Osteocyte (in vitro differentiated cells): ENCODE data around the genes ZRANB2, LHX8, ST6GALNAC3, PIGK and GIPC2.

GRCh38 chr1:67618510-67619199, 66.3 kb upstream of the GADD45A start:
- PRO-cap = no peak

DNA sequence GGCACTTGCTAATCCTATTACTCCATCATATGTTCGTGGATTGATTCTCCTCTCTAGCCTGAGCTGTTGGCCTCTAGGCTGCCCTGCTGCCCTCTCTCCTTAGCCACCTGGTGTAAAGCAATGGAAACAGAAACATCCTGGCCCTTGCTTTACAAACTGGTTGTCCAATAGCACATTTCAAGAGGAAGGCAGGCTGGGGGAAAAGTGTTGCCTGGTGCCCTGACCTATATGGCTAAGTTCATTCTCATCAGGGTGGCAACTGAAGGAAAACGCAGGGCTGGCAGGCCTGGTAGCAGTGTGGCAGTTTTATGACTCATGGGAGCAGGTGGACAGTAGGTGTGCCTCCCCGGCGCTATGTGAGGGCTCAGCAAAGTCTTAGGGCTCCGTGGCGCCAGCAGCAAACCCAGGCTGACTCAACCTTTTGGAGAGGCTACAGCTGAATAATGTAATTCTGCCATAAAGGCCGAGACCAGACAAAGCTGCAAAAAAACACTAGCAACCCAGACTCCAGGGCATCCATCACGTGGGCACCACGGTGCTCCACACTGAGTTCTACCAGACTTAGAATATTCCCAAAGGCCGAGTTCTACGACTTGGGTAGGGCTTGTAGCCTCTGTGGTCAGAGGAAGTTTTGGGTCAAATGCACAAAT, 23.6 kb downstream of the GADD45A start:
- PRO-cap = no peak

- PRO-cap = bidirectional peak, plus-strand start at chr1:68141233, minus-strand start at chr1:68141175
Observed at GRCh38 chr1:68140819-68142154, 90.9 kb upstream of the DIRAS3 start.

- PRO-cap = no peak
Observed at GRCh38 chr1:68163283-68163730, 69.0 kb downstream of the WLS start.

DNA sequence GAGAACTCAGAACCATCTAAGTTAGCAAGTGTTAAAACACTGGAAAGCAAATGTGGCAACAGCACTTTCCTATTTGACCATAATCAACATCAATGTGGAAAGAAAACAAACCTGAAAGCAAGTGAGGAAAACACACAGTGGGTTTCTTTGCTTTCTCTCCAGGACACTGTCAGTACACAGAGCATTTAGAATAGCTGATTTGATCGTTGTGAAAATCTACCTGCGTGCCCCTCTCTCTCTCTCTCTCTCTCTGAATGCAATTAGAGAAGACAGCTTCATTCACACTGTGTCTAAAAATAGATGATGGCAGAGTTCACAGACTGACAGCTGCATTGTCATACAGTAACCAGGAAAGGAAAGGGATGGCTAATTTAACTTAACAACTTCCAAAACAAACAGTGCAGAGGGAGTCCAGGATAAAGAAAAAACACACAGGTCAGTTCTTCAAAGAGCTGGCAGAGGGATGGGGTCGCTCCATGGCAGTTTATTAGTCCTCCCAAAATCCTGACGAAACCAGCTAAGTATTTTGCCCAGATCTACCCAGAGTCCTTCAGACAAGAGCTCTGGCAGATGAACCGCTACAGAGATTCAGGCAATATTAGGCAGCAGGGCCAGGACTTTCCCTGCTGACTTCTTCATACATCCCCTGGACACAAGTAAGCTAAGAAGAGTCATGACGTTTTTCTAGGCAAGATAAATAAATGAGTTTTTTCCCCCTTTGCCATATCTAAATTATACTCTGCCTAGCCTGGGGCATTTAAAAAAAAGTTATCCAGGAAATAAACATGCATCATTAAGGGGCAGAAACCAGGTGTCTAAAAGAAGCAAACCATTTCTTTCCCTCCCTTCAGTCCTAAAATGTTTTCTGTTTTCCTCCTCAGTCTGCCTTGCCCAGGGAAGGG, 58.9 kb downstream of the WLS start:
- PRO-cap = no peak

DNA sequence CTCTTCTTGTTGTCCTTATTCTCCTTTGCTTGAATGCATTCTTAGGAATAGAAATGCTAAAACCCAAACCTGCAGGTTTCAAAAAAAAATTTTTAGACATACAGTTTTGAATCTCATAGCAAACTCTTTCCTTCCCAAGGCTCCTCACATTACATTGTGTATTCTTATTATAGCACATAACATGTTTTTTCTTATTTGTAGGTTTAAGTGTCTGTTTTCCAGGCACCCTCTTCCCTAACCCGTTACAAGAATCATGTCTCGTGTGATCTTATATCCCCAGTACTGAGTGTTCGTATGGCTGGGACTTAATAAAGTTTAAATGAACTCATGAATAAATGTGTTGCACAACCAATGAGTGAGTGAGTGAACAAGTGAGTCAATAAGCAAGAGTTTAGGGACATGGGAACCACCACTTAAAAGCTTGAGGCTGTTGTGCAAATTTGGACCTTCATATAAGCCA, 41.0 kb downstream of the WLS start:
- PRO-cap = no peak

GRCh38 chr1:68313704-68314224, 81.4 kb upstream of the WLS start:
- PRO-cap = no peak

DNA sequence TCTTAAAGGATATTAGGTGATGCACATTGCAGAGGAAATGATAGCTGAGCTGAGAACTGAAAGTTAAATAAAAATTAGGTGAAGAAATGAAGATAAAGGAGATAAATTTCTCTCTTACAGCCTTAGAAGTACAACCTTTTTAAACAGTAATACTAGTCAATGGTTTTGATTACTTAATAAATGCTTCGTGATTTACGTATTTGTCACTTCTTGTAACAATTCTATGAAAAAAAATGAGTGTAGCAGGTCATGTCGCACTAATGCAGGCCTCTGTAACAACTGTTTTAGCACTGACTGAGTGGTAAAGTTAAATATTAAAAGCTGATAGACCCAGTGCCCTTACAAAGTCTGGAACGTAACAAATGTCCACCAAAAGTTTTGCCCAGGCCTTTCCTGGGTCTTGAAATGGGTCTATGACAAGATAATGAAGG, 304.4 kb upstream of the DEPDC1 start:
- PRO-cap = no peak

DNA sequence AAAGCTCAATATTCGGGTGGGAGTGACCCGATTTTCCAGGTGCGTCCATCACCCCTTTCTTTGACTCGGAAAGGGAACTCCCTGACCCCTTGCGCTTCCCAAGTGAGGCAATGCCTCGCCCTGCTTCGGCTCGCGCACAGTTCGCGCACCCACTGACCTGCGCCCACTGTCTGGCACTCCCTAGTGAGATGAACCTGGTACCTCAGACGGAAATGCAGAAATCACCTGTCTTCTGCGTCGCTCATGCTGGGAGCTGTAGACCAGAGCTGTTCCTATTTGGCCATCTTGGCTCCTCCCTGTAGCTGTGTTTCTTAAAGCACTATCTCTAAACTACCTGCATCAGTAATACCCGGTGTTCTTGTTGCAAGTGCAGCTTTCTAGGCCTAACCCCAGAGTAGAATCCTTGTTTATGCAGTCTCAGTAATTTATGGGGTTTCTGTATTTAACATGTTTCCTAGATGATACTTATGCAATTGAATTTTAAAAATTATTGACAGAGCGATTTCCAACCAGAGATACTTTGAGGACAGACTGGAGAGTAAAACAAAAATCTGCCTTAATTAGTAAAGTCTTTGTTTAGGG, 447.4 kb upstream of the LRRC7 start:
- PRO-cap = no peak

DNA sequence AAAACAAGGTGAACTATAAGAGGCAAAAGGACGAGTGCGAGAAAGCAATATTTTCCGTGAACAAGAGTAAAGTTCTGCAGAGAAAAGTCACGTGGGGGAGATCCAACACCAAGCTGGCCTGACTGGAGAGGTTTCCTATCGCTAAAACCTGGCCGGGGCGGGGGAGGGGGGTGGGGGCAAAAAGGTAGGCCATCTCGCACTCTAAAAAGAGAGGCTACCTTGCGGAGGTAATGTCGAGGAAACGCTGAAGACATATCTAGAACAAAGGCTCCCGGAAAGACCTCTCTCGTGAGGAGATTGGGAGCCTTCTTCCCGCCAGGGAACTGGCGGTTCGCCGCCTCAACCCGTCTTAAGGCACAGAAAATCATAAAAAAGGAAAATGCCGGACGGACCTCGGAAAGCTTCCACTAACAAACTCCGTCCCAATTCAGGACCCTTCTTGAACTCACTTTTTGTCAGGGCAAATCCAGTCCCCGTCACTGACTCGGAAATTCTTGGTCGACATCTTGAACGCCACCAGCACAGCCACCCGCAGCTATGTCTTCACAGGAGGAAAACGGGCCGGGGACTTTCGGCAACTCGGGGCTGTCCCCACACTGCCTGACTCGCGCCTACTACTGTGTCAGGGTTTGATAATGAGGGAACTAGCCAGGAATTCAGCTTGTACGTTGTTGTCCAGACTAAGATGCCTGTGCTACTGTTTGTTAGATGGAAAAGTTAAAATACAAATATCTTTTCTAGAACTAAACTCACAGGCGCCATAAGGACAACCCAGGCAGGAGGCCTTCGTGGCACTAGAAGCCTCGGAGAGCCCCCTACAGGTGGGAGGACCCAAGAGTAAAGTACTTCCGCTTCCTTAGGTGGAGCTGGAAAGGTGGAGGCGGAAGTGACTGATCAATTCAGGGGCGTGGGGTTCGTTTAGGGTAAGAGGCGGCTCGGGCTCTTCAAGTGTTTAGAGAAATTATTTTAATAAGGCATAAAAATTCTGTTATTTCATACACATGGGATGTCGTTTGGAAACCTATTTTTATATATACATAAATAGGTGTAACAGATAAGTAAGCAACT, at the start of gene ZRANB2:
TSS of gene ZRANB2 (minus strand) at position 545 of the 1,068 bp plus-strand sequence.
- PRO-cap = bidirectional peak, plus-strand start at position 897 of the sequence, minus-strand start at position 539 of the sequence

GRCh38 chr1:74470761-74471241, 41.6 kb downstream of the LRRC53 start:
- PRO-cap = no peak

DNA sequence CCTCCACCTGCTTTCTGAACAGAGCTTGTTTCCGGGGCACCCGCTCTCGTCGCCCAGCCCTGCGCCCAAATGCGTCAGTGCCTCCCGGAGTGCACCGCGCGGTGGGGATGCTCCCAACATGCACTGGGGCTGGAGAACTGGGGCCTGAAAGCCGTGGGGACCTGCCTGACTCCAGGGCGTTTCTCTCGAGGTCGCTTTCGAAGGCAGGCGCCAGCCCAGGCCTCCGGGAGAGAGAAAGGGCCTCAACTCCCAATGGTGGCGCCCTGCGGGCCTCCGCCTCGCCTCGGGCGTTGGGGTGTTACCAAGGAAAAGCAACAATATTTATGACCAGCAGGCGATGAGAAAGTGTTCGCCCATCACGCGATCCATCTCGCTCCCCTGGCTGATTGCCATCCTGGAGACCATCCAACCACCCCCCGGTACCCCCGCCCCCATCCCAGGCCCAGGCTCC, 8.9 kb upstream of the LHX8 start:
- PRO-cap = no peak

DNA sequence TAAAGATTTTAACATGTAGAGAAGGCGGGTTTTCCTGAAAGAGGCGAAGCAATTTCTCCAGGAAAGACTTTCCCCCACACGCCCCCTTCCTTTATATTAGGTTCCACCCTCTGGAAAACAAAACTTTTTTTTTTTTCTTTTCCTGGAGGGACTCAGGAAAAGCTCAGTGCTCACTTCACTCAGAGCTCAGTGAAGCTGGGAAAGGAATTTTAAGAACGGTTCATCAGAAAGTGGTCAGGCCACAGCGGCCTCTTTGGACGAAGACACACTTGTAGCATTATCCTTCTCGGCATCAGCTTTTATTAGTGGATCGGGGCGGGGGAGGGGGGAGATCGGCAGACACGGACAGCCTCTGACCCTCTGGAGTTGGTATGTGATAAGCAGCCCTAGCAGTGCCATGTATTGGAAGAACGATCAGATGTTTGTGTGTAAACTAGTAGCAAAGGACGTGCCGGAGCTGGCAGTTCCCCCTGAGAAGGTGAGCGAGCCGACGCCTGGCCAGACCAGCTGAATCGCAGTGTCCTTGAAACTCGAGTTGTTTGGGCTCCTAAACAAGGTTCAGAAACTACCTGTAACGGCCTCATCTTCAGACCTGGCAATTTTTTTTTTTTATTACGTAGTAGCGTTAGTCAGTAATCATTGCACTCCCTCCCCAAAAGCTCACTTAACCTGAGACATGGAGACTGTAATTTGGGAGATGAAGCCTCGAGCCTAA, at the start of gene LHX8:
TSS of gene LHX8 (plus strand) at position 166 of the 715 bp plus-strand sequence.
- PRO-cap = no peak

DNA sequence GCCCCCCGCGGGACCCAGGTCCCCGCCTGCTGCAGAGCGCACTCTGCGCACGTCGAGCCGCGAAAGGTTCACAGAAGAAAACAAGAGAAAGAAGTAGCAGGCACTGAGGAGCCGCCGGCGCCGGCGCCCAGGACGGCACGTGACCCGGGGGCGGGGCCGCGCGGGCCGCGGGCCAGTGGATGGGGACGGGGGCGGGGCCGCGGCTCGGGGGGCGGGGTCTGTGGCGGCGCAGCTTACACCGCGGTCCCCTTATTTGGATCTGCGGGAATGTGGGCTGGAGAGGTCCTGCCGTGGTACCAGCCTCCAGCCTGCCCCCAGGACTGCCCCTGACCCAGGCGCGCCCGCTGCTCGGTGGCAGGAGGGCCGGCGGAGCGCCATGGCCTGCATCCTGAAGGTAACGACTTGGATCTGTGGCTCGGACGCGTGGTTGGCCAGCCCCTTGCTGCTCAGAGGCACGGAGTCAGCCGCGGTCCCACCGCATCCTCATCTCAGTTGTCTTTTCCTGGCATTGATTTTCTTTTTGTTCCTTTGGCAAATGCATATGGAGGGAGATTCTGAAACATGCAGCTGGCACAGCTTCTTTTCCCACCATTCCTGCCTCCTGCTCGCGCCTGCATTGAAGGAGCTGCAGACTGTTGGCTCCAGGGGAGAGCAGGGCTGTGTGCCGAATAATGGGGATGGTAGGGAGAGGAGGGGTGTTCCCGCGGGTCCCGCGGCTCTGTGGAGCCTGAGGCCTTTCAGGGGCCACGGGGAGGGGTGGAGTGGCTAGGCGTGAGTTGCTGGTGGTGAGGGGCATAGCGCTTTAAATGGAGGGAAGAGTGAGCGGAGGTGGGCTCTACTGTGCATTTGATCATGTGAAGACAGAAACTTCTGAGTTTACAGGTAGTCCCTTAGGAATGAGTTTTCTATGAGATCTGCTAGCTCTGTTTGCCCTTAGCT, at the start of gene ST6GALNAC3:
TSS of gene ST6GALNAC3 (plus strand) at position 256 of the 939 bp plus-strand sequence.
- PRO-cap = bidirectional peak, plus-strand start at position 256 of the sequence, minus-strand start at position 82 of the sequence

DNA sequence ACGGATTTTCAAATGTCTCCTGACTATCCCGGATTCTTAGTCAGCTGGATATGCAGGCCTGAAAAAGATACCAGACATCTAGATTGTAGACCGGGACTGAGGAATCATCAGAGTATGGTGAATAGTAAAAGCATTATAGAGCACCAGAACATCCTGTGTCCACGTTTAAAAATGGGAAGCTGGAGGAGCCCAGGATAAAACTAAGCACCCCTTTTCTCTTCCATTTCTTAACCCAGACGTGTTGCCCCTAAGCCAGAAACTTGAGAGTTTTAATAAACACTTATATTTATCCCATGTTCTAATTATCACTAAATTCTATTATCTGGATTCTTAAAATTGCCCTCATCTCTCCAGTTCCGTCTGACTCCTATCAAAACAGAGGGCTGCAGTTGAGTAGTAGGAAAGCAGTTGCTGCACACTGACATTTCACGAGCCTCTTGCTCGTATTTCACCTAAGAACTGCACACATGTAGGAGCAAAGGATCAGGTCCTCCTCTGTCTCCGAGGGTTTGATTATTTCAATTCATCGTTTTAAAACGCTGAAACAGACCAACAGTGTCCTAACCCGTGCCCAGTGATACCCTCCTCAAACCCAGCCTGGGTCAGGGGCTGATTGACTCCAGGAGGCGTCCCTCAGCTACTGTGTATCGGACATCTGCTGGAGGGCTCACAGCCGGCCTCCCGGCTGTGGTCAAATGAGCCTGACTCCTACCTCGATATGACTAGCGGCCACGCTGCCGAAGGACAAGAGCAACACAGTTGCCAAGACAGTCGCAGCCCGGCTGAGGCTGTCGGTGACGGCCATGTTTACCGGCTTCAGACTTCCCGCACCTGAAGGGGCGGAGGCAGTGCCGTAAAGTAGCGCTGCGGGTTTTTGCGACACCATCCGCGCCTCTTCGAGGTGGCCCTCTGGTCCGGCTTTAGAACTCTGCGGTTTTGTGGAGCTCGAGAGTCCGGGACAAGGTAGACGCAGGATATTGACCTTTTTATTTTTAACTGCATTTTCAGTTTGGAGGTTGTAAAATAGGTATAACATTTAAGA, at the start of gene PIGK:
TSS of gene PIGK (minus strand) at position 833 of the 1,042 bp plus-strand sequence.
- PRO-cap = bidirectional peak, plus-strand start at position 923 of the sequence, minus-strand start at position 833 of the sequence

- PRO-cap = bidirectional peak, plus-strand start at chr1:77759293, minus-strand start at chr1:77759162
Observed at GRCh38 chr1:77758674-77759345, 842 bp downstream of the USP33 start.

- PRO-cap = no peak
Observed at GRCh38 chr1:77832759-77833455, 53.5 kb downstream of the MIGA1 start.

DNA sequence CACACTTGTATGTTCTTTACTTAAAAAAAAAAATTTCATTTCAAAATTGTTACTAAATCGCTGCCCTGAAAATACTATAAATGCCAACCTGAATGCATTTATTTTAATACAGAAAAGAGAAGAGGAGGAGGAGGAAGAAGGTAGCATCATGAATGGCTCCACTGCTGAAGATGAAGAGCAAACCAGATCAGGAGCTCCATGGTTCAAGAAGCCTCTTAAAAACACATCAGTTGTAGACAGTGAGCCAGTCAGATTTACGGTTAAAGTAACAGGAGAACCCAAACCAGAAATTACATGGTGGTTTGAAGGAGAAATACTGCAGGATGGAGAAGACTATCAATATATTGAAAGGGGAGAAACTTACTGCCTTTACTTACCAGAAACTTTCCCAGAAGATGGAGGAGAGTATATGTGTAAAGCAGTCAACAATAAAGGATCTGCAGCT, 36.5 kb downstream of the FUBP1 start:
- PRO-cap = no peak

DNA sequence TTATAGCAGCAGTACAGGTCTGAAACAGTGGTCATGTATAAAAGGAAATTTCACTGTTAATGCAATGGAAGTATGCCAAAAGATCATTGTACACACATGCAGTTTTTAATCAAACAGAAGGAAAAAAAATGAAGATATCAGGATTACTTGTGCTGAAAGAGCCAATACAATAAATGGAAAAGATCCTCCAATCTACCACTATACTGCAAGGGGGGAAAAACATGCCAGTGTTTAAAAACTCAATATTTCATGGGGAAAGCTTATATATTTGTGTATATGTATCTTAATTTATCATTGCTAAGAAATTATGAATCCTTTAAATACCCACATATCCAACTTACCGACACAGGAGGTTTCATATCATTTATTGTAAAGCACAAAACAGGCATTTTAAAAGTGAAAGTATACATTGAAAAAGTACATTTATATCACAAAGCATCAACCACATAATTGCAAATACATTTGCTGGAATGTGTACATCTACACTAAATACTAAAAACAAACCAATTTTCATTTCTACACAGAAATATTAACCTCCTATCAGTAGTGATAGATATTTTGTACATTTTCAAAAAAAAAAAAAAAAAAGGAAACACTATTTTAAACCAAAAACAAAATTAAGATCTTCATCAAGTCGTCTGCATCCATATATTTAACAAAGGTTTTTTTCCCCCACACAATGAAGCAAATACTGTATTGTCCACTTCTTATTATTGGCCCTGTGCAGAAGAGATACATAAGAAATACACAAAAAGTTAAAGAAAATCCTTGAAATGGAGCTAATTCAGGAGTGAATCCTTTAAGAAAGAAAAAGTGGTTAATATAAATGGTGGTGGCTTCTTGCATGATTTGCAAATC, 30.6 kb downstream of the FUBP1 start:
- PRO-cap = no peak

DNA sequence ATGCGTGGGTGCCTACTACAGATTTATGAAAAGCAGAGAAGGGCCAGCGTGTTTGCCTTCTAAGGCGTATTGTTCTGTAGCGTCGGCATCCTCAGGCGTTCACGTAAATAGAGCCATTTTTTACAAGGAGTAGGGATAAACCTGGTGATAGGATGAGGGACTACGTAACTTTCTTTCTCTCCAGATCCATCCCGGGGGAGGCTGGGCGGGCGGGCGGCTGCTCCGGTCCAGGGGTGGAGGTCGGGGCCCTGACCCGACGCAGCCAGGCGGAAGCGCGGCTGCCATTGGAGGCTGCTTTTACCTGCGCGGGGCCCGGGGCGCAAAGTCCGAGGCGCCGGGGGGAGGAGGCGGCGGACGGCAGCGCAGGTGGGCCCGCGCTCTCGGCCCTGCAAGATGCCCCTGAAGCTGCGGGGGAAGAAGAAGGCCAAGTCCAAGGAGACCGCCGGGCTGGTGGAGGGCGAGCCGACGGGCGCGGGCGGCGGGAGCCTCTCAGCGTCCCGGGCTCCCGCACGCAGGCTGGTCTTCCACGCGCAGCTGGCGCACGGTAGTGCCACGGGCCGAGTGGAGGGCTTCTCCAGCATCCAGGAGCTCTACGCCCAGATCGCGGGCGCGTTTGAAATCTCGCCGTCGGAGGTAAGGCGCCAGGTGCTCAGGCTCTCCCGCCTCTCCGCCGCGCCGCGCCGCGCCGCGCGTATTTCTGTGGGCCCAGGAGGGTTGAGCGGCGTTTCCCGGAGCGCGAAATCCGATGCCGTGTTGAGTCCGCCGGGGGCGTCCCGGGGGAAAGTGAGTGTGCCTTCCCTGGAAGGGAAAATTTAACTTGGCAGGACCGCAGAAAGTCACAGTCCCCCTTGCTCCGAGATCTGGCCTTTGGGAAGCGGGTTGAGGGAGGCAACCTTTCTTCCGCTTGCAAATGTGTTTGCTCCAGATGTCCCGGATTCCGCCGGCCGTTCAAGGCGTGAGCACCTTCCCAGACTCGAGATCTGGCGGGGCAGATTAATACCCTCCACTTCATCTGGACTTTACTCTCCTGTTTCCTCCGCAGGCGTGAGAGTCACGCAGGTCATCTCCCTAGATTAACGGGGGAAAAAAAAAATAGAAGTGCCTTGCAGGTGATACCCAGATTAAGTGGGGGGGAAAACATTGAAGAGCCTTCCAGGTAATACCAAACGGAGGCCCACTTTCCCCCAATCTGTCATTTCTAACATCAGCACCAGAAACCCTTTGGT, at the start of gene GIPC2:
TSS of gene GIPC2 (plus strand) at position 265 of the 1,226 bp plus-strand sequence.
- PRO-cap = unidirectional peak, minus-strand start at position 699 of the sequence; unidirectional peak, minus-strand start at position 785 of the sequence